Measurements from ENCODE around the gene CHMP6.

DNA sequence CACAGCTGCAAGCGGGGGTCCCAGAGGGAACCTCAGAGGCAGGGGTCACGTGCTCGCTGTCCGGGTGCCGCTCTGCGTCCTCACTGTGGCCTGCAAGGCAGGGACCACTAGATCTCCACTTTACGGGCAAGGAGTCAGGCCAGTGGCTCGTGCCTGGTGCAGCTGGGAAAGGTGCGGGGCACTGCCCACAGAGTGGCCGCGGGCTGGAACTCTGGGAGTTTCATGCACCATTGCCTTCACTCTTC is 107.5 kb upstream of the CHMP6 start:
- PRO-cap = no peak

DNA sequence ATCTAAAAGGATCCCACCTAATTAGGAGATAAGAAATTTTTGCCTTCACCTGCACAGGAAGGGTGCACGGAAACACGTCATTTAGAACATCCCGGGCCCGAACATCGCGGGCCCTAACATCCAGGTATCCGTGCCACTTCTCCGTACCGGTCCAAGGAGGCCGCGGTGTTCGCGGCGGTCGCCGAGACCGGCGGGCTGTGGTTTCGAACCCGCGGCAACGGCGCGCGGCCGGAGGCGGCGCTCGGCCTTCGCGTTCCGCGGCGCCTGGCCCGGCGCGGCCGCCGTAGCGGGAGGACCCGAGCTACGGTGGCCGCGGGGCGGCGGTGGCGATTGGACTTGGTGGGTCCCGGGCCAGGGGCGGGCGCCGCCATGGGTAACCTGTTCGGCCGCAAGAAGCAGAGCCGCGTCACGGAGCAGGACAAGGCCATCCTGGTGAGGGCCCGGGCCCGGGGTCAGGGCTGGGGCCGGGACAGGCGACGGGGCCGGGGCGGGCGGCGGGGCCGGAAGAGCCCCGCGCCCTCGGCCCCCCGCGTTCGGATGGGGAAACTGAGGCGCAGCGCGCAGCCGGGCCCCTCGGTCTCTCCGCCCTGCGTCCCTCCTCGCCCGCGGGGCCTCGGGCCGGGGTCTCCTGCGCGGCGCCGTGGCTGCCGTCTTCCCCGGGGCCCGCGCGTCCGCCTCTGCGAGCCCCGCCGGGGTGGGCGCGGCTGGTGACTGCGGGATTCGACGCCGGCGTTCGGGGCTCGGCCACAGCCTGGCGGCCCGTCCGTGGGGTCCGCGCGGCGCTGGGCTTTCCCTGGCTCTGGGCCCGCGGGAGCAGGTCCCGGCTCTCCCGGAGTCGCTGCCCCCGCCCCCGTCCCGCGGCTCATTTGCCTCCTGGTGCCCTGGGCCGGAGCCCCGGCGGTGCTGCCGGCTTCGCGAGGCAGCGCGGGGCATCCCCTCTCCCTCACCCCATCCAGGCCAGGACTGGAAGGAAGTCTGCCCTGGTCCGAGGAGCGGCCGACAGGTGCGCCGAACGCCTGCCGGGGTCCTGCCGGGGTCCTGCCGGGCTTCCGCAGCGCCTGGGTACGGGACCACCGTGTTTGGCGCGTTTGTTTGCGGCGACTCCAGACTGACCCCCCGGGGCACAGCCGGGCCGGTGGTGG is at the start of gene CHMP6:
TSS of gene CHMP6 (plus strand) at position 292 of the 1,142 bp plus-strand sequence.
- PRO-cap = bidirectional peak, plus-strand start at position 304 of the sequence, minus-strand start at position 259 of the sequence

DNA sequence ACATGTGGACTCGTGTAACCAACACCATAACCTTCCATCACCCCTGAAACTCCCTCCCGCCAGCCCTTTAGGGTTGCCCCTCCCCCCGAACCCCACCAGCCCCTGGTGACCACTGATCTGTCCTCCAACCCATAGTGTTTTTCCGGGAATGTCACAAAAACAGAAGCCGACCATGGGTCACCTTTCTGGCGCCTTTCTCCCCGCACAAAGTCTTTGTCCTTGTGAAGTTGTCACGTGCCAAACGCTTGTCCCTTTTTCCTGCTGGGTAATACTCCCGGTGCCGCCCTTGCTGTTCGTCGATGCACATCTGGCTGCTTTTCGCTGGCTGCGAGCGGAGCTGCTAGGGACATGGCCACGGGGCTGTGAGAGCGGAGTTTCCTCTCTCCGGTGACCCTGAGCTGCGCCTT is 11.9 kb downstream of the CHMP6 start:
- PRO-cap = no peak

GRCh38 chr17:81032139-81032536 is 2.8 kb upstream of the BAIAP2 start:
- PRO-cap = no peak

GRCh38 chr17:81043544-81044496 is 8.9 kb downstream of the BAIAP2 start:
- PRO-cap = unidirectional peak, minus-strand start at chr17:81044257

DNA sequence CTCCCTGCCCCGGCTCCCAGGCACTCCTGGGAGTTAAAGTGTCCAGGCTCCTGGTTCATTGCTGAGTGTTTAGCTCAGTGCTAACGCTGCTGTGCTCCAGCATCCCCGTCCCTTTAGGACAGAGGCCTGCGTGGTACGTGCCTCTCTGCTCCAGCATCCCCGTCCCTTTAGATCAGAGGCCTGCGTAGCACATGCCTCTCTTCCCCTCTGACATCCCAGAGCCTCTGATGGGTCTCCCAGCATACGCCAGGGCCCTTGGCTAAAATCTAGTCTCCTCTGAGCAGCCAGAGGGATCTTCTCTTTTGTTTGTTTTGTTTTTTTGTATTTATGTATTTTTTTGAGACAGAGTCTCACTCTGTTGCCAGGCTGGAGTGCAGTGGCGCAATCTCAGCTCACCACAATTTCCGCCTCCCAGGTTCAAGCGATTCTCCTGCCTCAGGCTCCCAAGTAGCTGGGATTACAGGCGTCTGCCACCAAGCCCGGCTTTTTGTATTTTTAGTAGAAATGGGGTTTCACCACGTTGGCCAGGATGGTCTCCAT is 16.2 kb downstream of the BAIAP2 start:
- PRO-cap = no peak

GRCh38 chr17:81056937-81058029 is 22.3 kb downstream of the BAIAP2 start:
- PRO-cap = no peak

DNA sequence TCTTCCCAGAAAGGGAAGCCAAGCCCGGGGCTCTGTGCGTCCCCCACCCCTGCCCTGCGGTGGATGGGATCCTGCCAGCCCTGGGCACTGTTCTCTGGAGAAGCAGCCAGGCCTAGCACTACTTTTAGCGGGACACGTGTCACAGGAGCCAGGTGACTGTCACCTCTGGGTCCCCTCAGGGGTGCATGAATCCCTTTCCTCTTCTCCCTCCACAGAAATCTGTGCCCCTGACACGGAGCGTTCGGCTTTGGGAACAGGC is 47.4 kb downstream of the BAIAP2 start:
- PRO-cap = no peak

GRCh38 chr17:81130212-81131424 is 34.7 kb upstream of the PVALEF start:
- PRO-cap = bidirectional peak, plus-strand start at chr17:81130690, minus-strand start at chr17:81130486

- PRO-cap = no peak
Measured at GRCh38 chr17:81142870-81143353, 22.4 kb upstream of the PVALEF start.

- PRO-cap = no peak
Measured at GRCh38 chr17:81164270-81164814, 965 bp upstream of the PVALEF start.

DNA sequence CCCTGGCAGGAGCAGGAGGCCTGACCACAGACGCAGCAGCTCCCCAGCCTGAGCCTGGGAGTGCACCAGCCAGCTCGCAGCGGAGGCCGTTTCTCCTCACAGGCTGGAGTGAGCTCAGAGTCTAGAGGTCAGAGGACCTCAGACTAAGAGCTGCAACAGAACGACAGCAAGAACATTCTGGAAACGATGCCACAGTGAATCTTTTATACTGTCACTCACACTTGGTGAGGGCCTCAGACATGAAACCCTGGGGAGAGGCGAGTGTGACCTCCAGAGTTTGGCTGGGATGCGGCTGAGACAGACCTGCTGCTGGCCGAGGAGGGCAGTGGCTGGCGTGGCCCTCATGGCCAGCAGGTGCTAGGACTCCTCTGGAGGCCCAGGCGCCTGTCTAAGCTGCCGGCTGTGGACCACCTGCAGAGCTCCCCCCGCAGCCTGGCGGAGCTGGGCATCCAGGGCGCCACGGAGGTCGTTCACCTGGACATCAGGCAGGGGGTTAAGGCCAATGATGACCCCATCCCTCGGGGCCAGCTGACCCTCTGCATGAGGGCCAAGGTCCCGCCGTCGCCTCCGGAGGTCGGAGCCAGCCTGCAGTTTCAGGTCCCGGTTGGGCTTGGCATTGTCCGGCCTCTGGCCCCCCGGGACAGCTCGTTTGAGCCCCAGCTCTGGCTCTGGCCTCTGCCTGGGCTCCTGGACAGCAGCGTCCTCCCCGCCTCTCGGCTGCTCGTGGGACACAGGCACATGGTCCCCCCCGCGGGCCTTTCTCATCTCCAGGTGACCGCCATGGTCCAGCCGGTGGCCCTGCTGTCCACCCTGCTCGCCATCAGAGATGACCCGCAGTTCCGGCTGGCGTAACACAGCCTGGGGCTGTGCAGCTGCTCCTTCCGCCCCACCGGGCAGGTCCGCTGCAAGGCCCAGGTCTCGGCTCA is 6.3 kb downstream of the NDUFAF8 start:
- PRO-cap = no peak

GRCh38 chr17:81328360-81329250 is 33.5 kb upstream of the SLC38A10 start:
- PRO-cap = no peak

DNA sequence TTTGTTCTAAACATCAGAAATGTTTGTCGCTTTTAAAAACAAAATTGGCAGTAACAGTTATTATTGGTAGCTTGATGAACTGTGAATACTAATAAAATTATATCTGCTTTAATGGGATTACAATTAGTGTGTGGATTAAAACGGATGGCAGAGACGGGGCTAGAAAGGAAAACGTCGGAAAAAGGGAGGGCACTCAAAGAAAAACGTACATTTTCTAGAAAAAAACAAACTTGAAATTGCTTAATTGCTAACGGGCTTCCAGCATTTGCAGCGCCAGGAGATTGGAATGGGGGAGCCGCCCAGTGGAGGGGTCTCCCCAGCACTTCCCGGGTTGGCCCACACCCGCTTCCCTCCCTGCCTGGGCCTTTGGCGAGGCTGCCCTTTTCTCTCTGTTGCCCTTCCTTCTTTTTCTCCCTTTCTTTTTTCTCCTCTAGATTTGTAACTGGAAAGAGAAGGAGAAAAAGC is 5.8 kb downstream of the BAHCC1 start:
- PRO-cap = no peak

- PRO-cap = unidirectional peak, minus-strand start at chr17:81422773
Measured at GRCh38 chr17:81422550-81423234, 27.4 kb downstream of the BAHCC1 start.

GRCh38 chr17:81451483-81452078 is 56.3 kb downstream of the BAHCC1 start:
- PRO-cap = no peak

DNA sequence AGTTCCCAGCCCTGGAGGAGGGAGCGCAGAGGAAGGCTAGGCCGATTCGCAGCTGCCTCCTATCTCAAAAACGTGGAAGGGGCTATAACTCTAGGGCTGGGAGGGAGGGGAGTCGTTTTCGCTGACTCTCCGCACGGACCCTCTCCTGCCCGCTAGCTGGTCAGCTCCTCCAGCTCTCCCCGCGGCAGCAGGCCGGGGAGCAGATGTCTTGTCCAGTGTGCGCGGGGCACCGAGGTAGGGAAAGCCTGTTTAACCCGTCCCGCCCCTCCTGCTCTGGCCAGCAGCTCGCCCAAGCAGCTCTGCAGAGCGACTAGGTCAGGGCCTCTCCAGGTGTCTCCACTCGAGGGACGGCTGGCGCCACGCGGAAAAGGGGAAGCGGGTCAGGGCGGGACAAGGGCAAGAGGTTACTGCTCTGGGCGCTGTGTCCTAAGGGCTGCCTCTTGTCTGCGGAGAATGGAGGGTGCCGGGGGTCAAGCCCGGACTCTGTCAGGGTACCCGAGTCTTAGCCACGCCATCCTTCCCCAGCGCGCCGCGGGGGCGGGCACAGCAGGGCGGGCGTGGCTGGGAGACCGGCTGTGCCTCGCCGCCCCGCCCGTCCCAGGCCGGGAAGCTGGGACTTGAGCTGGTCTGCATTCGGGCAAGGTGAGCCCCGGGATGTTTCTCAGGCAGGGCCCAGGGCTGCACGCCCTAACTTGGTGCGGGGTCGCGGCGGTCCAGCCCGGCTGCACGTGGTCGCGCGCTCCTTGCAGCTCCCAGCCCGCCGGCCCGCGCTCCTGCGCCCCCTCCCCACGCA is 6.1 kb upstream of the ACTG1 start:
- PRO-cap = no peak

GRCh38 chr17:81545422-81546176 is 6.6 kb downstream of the FAAP100 start:
- PRO-cap = no peak

DNA sequence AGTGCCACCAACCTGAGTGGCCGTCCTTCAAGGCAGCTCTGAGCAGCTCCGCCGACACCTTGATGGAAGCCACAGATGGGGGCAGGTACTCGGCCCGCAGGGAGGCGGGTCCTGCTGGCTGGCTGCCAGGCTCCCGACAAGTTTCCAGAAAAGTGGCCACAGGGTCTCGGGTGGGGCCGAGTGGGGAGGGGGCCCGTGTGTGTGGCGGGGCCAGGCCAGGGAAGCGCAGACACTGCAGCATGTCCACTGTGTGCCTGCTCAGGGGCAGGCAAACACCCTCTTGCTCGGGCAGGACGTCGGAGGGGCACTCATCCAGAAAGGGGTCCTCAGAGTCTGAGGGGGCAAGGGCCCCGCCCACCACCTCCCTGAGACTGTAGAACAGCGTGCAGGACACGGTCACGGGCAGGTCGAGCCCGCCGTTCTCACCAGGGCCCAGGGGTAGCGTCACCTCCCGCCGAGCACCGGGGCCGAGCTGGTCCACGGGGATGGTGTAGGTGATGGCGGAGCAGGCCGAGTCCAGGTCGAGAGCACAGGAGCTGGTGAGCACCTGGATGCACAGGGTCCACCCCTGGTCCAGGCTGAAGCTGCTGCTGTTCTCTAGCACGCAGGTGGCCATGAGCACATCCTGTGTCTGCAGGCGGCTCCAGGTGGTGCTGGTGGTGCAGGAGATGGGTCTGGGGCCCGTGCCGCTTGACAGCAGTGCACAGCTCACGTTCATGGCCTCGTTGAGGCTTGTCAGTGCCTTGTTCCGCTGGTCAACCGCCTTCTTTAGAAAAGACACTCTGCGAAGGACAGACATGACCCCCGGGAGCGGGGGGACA is 5.0 kb downstream of the FAAP100 start:
- PRO-cap = no peak

DNA sequence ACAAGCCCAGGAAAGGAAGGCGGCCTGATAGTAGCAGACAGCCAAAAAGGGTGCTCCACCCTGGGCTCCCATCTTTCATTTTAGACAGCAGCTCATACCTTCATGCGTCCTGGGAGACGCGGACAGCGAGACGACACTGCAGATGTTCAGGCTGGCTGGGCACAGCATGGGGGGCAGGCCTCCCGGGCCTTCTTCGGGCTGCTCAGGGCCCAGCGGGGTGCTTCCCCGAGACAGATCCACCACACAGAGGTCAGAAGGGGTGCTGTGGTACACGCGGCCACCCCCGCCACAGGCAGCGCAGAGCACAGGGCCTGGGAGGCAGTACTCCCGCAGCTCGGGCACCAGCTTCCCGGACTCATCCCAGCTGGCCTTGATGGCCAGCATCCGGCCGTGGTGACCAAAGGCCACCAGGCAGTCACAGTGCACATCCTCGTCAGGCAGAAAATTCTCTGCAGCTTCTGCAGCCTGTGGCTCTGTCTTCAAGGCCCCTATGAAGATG is 2.0 kb downstream of the FAAP100 start:
- PRO-cap = no peak

Measured in trachea (tissue), 1 donor.